Zone of skin (tissue), 1 donor: ENCODE measurements around the genes SVOPL and UBN2.

GRCh38 chr7:138545633-138546653 is 85.9 kb downstream of the TRIM24 start:
- RRBS, result no CpG with 5 or more reads among the region's 5 CpGs

DNA sequence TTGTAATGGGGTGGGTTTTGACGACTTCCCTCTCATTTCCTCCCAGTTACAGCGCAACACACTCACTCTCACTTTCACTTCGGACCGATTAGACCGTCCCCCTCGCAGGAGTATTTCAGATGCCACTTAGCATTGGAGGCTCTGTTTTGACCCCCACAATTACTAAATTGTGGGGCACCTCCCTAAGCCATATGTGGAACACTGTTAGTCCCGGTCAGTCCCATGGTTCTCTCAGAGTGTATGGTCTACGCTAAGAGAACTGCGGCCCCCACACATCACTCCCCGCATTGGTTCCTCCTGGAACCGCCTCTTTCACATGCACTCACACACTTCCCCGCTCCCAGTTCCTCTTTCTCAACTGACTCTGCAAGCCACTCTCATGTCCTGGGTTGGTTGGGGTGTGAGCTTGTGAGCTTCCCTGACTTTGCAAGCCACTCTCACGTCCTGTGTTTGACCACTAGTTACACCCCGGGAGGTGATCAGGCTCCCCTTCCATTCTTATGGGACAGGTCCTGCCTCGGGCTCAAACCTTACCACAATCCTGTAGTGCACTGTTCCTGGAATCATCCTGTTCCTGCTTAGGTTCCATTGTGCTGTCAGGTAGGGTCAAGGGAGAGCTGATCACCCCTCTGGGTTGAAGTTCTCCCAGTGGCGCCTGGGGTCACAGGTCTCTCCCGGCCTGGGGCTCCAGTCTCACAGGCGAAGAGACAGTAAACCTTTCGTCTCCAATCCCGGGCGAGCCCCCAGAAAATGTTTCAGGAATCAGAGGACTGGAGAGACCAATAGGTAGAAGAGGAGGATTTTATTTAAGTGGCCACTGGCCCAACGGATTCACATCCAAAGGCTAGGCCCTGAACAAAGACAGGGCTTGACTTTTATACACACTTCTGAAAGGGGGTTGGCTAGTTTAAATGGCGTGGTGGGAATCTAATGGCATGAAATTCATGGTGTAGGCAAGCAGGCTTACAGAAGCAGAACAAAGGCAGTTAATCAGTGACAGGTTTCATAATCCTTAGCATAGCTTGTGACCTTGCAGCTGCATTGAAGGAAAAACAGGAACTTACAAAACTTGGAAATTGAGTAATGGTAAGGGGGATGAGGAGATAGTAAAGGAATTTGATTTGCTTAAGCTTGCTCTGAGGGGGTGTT is 105.2 kb downstream of the TRIM24 start:
- RRBS, result 97% methylated on average over 3 of the region's 23 CpGs

- RRBS, result no CpG with 5 or more reads among the region's 7 CpGs
Measured at GRCh38 chr7:138701079-138701764, at the start of gene SVOPL. Gene SVOPL, minus strand, starts transcription at chr7:138701362.

DNA sequence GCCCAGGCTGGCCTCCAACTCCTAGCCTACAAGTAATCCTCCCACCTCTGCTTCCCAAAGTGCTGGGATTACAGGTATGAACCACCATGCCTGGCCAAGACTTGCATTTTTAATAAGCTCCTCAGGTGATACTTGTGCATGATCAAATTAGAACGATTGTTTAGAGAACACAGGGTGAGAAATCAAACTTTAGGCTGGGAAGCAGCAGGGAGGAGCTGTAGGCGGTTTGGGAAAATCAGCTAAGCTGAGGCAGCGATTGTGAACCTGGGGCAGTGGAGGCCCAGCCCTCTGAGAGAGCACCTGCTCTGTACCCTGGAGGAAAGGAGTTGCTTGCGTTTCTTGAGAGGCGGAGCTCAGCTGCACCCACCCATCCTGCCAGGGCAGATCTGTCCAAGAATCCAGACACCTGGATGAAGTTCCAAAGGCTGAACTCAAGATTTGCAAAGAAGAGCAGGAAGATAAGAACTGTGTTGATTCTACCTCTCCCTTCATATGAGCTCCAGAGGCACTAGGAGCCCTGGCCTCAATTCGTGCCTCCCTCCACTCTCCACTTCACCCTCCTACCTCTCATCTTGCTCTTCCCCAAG is 21.7 kb upstream of the TMEM213 start:
- RRBS, result no CpG with 5 or more reads among the region's 6 CpGs

DNA sequence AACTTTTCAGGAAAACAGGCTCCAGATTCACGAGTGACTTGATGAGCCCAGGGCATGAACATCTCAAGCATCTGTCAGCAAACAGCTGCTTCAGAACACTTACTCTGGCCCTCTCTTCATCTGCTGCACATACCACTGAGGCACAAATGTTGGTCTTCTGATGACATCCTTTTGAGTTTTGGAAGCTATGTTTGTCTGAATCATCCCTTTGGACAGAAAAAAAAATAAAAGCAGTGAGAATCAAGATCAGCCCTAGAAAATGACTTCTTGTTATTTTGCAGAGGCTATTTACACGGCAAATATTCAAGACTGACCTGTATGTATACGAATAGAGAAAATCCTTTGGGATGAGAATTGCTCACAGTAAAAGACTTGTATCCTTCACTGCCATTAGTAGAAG is 25.1 kb upstream of the ZC3HAV1L start:
- RRBS, result no CpG with 5 or more reads among the region's 3 CpGs

- RRBS, result no CpG with 5 or more reads among the region's 1 CpG
Measured at GRCh38 chr7:139072800-139073000, 36.8 kb downstream of the ZC3HAV1 start.

DNA sequence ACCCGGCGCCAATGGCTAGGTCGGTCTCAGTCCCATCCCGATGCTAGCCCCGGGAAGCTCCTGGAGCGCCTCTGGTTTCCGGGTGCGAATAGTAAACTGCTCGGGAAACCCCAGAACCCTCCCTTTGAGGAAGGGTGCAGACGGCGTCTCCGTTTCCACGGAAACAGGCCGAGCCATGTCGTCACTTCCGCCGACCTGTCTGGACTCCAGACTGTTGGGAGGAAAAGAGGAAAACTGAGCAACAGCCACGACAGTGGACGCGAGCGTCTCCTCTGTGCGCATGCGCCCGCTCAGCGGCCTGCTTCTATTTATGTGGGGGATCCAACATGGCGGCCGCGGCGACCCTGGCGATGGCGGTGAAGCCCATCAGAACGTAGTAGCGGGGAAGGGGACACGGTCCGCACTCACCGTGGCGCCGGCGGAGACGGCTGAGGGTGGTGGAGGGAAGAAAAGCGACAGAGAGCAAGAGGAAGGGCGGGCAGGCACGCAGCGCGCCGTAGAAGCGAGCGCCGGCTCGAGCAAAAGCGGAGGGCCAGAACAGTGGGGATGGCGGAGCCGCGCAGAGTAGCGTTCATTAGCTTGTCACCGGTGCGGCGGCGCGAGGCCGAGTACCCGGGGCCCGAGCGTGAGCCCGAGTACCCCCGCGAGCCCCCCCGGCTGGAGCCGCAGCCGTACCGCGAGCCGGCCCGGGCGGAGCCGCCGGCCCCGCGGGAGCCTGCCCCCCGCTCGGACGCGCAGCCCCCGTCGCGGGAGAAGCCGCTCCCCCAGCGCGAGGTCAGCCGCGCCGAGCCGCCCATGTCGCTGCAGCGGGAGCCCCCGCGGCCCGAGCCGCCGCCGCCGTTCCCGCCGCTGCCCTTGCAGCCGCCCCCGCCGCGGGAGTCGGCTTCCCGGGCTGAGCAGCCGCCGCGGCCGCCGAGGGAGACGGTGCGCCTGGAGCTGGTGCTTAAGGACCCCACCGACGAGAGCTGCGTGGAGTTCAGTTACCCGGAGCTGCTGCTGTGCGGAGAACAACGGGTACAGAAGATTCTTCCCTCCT is at the start of gene UBN2:
UBN2 (plus strand) TSS at position 299 of the 1,036 bp plus-strand sequence.
- RRBS, result 1% methylated on average over 41 of the region's 123 CpGs

- RRBS, result no CpG with 5 or more reads among the region's 4 CpGs
Measured at GRCh38 chr7:139361621-139362145, 2.0 kb downstream of the LUC7L2 start.

- RRBS, result no CpG with 5 or more reads among the region's 2 CpGs
Measured at GRCh38 chr7:139369595-139370078, 9.9 kb downstream of the LUC7L2 start.

DNA sequence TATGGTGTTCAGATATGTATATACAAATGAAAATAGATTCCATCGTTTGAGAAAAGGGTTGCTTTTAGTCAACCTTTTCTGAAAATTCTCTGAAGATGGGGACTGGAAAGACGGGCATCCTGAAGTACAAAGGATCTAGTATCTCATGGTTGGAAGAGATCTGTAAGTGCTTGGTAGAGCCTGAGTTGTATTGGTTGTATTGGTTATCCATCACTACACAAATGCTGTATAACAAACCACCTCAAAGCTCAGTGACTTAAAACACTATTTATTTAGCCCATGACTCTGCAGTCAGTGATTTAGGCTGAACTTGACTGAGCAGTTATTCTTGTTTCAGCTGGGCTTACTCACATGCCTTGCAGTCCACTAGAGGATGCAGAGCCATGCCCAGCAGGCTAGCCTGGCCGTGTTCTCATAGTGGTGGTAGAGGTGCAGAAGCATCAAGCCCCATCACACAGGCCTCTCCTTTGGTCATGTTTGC is 43.8 kb downstream of the LUC7L2 start:
- RRBS, result no CpG with 5 or more reads among the region's 3 CpGs

DNA sequence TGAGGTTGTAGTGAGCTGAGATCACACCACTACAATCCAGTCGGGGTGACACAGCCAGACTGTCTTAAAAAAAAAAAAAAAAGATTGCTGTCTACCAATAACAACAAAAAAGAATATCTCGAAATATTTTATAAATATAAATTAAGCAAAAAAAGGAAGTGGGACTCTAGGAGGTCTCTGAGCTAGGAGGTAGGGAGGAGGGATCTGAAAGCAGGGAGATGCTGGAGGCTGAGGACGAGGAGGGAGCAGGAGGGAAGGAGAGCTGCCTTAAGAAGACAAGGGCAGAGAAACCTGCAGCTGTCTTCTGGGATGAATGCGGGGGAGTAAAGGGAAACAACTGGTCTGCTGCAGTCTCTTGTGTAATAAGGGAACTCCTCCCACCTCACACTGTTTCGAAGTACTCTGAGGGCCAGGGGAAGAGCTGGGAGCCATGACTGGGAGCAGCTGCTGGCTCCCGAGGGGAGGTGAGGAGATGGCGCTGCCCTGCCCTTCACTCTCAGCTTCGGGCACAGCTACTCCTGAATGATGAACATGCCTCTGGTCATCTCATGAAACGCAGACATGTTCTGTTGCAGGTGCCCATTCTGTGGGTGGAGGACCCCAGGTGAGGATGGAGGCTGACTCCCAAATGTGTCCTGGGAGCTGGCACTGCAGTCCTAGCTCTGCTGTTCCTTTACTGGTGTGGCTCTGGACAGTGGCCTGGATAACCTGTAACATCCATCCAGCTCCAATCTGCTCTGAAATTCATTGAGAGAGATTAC is 65.1 kb downstream of the CLEC2L start:
- RRBS, result no CpG with 5 or more reads among the region's 9 CpGs

- RRBS, result 94% methylated on average over 6 of the region's 11 CpGs
Measured at GRCh38 chr7:139600058-139600681, 76.7 kb downstream of the CLEC2L start.

DNA sequence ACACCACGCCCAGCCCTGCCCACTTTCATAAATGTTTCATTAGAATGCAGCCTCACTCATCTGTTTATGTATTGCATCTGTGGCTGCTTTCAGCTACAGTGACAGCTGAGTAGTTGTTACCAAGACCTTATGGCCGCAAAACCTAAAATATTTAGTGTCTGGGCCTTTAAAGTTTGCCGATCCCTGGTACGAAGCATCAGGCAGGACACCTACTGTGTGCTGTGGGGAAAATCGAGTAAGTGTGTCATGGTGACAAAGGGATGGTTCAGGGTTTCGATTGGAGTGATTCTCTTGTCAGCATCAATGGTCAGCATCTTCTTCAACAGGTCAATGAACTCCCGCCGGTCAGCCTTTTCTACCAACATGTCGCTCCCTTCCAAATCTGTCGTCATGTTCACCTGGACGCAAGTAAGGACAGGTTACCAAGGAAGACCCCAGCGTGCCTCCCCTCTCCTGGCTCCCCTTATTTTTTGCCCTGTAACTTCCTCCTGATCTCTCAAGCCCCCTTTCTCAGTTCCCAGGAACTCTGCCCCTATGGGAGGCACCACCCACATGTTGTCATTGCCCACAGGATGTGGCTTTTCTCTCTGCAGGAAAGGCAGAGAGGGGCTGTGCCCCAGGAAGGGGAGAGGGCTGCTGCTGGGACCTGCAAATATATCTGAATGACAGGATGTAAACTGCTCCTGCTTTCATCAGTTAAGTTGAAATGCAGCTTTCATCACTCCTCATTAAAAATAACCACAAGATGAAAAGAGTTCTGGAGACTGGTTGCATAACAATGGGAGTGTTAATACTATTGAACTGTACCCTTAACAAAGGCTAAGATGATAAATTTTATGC is 103.1 kb downstream of the CLEC2L start:
- RRBS, result no CpG with 5 or more reads among the region's 12 CpGs

GRCh38 chr7:139635181-139636506 is 112.2 kb downstream of the CLEC2L start:
- RRBS, result no CpG with 5 or more reads among the region's 35 CpGs

GRCh38 chr7:139660498-139660918 is 117.3 kb downstream of the HIPK2 start:
- RRBS, result no CpG with 5 or more reads among the region's 5 CpGs

GRCh38 chr7:139701760-139702555 is 75.8 kb downstream of the HIPK2 start:
- RRBS, result no CpG with 5 or more reads among the region's 22 CpGs

GRCh38 chr7:139758288-139759034 is 19.3 kb downstream of the HIPK2 start:
- RRBS, result 55% methylated on average over 2 of the region's 9 CpGs

DNA sequence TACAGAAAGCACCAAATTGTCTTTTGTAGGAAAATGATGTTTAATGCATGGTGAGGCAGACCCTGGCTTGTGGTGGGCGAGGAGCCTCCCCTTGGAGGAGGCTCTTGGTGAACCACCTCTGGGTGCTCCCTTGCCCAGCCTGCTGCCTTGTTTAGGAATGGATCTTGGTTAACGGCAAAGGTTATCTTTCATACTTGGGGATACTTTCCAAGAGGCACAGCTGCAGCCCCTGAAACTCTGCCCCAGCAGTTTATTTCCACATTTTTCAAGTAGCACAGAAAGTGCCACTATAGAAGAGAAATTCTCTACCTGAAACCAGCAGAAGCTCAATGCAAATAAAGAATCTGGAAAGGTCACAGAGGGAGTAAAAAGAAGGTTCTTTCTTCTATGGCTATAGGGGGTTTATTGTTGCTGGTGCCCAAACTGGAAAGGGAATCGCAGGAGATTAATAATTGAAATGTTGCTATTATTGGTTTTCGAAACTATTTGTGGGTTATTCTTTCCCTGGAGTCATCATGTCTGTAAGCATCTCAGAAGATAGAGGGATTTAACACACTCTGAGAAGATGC is 4.0 kb downstream of the HIPK2 start:
- RRBS, result no CpG with 5 or more reads among the region's 4 CpGs

GRCh38 chr7:139776734-139777412 is 925 bp downstream of the HIPK2 start:
- RRBS, result 3% methylated on average over 7 of the region's 42 CpGs

- RRBS, result no CpG with 5 or more reads among the region's 17 CpGs
Measured at GRCh38 chr7:140107624-140108455, 45.1 kb upstream of the PARP12 start.